AG10803 (cell line): ENCODE results near the gene FBXL5.

GRCh38 chr4:15655194-15655420 lies at the start of gene FBXL5:
TSS of gene FBXL5 (minus strand) at chr4:15655357.
- RRBS = no CpG with 5 or more reads among the region's 29 CpGs

DNA sequence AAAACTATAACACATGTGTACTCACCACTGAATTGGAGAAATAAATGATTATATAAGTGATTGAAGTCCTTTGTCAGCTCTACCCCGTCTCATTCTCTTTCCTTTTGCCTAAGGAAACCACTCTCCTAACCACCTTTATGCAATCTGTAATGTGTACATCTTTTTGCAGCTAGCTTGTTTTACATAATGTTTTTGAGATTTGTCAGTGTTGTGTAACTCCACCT lies 674 bp downstream of the FAM200B start:
- RRBS = no CpG with 5 or more reads among the region's 1 CpG

- RRBS = no CpG with 5 or more reads among the region's 4 CpGs
These were observed 23.8 kb upstream of the CD38 start for GRCh38 chr4:15754401-15754738.

- RRBS = no CpG with 5 or more reads among the region's 4 CpGs
These were observed 55.7 kb downstream of the CD38 start for GRCh38 chr4:15833579-15834388.

- RRBS = no CpG with 5 or more reads among the region's 5 CpGs
These were observed 38.6 kb upstream of the FGFBP2 start for GRCh38 chr4:16001490-16001981.

DNA sequence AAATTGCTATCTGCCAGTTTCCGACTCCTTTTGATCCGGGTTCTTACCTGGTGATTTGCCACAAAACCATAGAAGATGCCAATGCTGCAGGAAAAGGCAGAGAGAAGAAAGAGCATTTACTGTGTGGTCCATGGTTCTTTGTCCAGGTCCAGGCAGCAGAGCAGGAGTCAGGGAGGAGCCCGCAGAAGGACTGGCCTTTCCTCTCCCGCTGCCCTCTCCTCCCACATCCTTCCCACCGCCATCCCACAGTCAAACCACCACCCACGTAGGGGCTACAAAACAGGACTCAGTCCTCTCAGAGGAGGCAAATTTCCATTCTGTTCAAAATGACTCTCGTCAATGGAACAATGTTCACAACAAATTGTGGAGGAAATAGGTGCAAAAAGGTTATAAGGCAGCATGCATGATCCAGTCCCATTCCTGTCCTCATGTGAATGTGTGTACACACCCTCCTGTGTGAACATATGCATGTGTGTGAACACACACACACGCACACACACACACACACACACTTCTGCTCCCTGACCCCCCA lies 58.5 kb downstream of the PROM1 start:
- RRBS = no CpG with 5 or more reads among the region's 8 CpGs

GRCh38 chr4:16081916-16082842 lies 1.6 kb downstream of the PROM1 start:
- RRBS = no CpG with 5 or more reads among the region's 49 CpGs

GRCh38 chr4:16113989-16114327 lies 30.1 kb upstream of the PROM1 start:
- RRBS = no CpG with 5 or more reads among the region's 3 CpGs

- RRBS = no CpG with 5 or more reads among the region's 7 CpGs
These were observed 64.3 kb downstream of the TAPT1 start for GRCh38 chr4:16161654-16162647.

GRCh38 chr4:16225607-16226375 lies 480 bp downstream of the TAPT1 start:
- RRBS = under 1% methylated on average over 13 of the region's 66 CpGs

DNA sequence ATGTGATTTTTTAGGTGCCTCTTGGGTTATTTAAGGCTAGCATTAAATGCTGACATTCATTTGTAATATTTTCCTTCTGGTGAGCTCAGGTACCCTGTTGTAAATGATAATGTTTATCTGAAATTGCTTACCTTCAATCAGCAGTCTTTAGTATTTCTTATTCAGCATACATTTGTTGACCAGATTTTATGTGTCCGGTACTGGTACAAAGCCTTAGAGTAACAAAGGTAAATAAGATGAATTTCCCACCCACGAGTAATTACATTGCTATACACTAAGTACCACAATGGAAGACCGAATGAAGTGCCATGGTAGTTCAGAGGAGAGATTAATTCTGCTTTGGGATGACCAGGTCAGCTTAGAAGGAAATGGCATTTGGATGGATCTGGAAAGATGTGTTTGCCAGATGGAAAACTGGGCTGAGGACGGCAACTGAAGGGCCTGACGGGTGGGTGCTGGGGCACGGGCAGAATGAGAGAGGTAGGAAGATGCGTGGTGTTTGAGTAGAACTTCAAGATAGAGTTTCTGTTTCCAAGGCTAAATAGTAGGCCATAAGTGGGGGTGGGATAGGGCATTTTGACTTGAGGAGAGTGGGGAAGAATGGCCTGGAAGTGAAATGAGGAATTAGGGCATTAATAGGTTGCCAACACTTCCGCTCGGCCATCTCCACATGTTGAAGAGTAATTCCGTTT lies 7.9 kb upstream of the TAPT1 start:
- RRBS = no CpG with 5 or more reads among the region's 10 CpGs

GRCh38 chr4:16745847-16746388 lies 152.5 kb downstream of the LDB2 start:
- RRBS = no CpG with 5 or more reads among the region's 6 CpGs

- RRBS = no CpG with 5 or more reads among the region's 13 CpGs
These were observed 44.1 kb upstream of the LDB2 start for GRCh38 chr4:16942561-16942853.

- RRBS = no CpG with 5 or more reads among the region's 1 CpG
These were observed 21.2 kb downstream of the MED28 start for GRCh38 chr4:17635566-17636026.

- RRBS = no CpG with 5 or more reads among the region's 35 CpGs
These were observed 22.1 kb downstream of the MED28 start for GRCh38 chr4:17636331-17637147.

DNA sequence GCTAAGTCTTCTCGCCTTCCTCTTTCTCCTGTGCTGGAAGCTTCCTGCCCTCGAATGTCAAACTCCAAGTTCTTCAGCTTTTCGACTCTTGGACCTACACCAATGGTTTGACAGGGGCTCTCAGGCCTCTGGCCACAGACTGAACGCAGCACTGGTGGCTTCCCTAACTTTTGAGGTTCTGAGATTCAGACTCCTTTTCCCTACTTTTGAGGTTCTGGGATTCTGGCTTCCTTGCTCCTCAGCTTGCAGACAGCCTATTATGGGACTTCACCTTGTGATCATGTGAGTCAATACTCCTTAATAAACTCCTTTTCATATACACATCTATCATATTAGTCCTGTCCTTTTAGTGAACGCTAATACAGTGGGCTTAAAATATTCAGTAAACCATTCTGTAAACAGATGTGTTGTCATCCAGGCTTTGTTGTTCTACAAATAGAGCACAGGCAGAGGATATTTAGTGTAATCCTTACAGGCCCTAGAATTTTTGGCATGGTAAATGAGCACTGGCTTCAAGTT lies 95.1 kb downstream of the LCORL start:
- RRBS = no CpG with 5 or more reads among the region's 5 CpGs

GRCh38 chr4:18020453-18021626 lies 715 bp downstream of the LCORL start:
- RRBS = 2% methylated on average over 28 of the region's 114 CpGs

- RRBS = no CpG with 5 or more reads among the region's 2 CpGs
These were observed 300.1 kb upstream of the LCORL start for GRCh38 chr4:18321664-18322104.

- RRBS = 71% methylated on average over 6 of the region's 19 CpGs
These were observed 796.5 kb upstream of the SLIT2 start for GRCh38 chr4:19455163-19455713.

GRCh38 chr4:19941715-19942096 lies 310.0 kb upstream of the SLIT2 start:
- RRBS = no CpG with 5 or more reads among the region's 2 CpGs